GM23248 (cell line): ENCODE measurements around a stretch of chr10.

GRCh38 chr10:13483879-13484409 lies 44.9 kb downstream of the BEND7 start:
- RAMPAGE, long total RNA = no peak

DNA sequence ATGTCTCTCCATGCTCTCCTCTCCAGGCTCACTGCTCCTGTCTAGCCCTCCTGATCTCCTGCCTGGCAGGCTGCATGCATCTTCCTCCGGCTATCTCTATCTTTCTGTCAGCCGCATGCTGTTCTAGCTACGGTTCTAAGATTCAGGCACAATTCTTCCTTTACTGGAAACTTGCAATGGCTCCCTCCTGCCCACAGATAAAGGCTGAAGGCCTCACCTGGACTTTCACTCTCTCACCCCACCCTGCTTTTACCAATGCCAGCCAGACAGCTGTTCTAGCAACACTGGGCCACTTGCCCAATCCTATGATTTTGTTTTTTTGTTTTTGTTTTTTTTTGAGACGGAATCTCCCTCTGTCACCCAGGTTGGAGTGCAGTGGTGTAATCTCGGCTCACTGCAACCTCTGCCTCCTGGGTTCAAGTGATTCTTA lies 38.3 kb downstream of the BEND7 start:
- RAMPAGE, long total RNA = no peak

DNA sequence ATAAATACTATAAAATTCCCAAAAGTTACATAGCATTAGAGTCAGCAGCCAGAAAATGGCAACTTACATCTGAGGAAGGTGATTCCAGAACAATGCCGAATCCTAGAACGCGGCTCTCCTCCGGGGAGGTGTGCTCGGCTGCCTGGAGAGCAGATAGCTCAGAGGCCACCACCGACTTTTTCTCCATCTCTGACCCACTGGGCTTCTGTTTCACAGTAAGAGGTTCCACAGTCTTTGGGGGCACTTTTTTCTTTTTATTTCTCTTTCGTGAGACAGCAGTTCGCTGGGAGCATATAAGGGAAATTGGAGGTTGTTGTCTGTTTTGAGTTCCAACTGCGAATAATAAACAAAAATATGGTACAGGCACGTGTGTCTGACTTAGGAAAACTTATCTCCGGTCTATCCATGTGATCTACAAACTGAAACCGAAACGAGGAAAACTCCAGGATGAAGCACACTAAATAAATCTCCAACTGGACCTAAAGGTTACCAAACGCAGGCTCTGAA lies 36.2 kb downstream of the BEND7 start:
- RAMPAGE, long total RNA = no peak

DNA sequence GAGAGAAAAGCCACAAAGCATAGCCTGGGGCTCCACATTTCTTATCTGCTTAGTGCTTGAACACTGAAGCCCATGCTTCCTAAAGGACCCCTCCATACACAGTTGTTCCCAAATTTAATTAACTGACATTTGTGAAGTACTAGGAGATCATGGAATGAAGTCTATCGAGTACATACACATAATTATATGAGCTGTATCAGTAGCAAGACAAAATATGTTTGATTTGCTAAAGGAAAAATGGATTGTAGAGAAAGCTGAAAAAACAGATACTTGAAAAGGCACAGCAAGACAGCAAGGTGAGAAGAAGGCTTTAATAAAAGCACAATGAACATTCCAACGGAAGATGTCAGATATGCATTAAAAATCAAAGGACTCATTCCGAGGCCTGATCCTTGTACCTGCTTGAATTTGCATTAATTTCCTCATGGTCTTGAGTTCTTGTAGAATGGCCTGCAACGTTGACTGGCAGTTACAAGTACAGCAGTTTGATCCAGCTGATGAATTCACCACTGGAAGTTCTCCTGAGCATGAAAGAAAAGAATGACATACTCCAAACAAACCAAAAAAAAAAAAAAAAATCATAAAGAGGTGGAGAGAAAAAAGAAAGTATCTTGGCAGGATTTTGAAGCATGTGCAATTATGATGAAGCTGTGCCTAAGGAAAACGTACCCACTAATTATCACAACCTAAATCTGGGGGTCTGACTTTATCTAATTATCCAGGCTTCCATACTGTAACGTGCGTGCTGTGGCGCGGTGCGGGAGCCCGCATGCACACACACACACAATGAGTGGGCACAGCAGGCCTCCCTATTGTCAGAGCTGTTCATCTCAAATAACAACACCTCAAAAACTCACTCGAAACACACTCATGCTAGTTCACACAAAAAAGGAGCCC lies 32.2 kb downstream of the BEND7 start:
- RAMPAGE, long total RNA = no peak

GRCh38 chr10:13712727-13713519 lies 126.2 kb downstream of the PRPF18 start:
- RAMPAGE, long total RNA = no peak

DNA sequence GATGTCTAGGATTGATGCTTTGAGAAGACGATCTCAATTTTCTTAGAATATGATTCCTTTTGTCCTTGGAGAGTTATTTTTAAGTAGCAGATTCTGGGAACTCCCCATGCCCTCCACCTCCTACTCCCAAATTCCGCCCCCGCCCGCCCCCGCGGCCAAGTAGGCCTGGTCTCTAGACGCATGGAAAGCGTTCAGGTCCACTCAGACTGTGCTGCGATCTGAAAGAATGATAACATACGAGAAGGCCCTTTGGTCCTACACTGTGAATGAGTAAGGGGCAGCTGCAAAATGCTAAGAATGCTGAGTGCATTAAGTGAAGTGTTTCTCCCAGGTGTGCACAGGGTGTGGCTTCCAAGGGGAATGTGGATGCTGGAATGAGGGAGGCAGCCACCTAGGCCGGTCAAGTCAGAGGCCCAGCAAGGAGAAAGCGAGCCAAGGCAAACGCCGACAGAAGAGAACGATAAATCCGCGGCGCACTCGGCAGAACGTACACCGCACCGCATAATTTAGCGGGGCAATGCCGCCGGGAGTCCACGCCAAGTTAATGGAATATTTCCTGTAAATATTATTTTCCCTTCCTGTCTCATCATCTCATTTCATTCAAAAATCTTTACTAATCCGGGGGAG lies 142.3 kb downstream of the PRPF18 start:
- RAMPAGE, long total RNA = no peak

DNA sequence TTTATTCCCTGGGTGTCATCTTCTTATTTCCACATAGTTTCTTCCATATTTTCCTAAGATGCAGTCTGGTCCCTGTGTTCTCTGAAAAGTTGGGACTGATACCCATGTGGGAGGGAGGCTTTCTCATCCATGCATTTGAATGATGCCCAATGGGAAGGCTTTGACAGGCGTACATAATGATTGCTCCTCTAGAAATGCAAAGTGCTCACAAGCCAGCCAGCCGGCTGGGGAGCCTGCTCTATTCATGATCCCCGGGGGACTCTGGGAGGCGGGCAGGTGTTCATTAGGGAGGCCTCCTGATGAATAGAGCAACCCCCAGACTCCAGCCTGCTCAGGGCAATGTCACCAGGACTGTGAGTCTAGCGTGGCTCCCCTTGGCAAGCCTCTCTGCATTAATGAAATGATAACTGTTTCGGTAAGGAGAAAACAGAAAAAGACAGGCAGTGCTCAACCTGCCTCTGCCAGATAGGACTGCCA lies 236.3 kb downstream of the PRPF18 start:
- RAMPAGE, long total RNA = no peak

- RAMPAGE, long total RNA = no peak
Observed at GRCh38 chr10:13857359-13857920, 270.7 kb downstream of the PRPF18 start.

DNA sequence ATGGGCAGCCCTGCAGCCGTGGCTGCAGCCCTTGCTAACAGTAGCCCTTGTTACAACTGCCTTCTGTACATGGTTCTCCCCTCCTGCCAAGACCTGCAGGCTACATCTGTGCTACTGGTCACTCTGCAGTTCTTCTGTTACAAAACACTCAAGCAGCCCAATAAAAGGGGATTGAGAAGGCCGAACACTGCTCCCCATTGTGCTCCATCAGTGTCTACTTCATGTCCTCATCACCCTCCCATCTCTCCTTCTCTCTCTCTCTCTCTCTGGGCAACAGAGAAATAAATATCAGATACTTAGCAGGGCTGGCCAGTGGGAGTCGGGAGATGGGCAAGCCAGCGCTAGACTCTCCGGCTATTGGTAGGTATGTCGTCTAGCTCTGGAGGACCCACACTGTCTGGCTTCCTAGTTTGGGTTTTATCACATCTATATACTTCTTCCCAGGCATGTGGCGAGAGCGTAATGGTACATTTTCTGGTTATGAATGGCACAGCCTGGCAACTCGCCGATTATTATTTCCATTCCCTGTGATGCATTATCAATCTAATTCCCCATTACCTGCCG lies 299.0 kb downstream of the PRPF18 start:
- RAMPAGE, long total RNA = no peak

- RAMPAGE, long total RNA = no peak
Observed at GRCh38 chr10:14023944-14025405, 306.2 kb downstream of the FRMD4A start.

GRCh38 chr10:14185415-14186032 lies 145.2 kb downstream of the FRMD4A start:
- RAMPAGE, long total RNA = no peak

DNA sequence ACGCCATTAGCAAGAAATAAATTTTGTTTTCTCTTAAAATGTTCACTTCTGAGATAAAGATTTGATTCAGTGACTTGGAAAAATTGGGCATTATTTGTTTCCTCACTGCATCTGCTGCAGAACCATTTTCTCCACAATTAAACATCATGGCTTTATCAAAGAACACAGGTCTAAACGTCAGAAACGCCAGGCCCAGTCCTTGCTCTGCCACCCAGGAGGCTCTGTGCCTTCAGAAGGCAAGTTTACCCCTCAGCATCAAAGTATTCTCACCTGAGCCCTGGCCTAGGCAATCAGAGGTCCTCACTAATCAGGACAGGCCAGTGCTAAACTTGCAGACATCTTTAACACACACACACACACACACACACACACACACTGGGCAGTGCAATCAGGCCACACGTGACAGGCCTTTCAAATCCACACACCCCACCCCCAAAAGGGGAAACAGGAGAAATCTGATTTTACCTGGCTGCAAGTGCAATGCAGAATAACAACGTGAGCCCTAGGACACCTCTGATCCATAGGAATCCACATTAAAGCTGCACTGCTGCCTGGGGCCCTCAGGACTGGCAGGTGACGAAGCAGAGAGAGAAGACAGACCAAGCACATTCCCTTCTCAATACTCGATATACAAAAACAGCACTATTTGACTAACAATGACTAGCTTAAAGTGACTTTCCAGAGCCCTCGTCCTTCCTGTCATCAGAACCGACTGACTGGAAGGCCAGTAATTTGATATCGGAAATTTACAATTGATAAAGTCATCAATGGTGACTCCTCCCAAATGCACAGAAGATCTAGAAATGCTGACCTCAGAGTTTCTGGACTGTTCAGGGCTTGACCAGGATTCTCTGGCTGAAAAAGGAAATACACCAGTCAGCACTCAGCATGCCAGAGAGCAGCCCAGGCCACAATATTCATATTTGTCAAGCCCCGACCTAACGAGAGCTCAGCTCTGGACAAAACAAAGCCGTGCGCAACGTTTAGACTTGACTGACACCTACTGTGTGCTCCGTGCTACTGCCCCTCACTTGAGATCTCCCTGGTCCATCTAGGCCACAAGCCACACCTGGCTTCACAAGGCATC lies 218.8 kb downstream of the FAM107B start:
- RAMPAGE, long total RNA = no peak

- RAMPAGE, long total RNA = no peak
Observed at GRCh38 chr10:14587296-14588435, 187.0 kb downstream of the FAM107B start.

DNA sequence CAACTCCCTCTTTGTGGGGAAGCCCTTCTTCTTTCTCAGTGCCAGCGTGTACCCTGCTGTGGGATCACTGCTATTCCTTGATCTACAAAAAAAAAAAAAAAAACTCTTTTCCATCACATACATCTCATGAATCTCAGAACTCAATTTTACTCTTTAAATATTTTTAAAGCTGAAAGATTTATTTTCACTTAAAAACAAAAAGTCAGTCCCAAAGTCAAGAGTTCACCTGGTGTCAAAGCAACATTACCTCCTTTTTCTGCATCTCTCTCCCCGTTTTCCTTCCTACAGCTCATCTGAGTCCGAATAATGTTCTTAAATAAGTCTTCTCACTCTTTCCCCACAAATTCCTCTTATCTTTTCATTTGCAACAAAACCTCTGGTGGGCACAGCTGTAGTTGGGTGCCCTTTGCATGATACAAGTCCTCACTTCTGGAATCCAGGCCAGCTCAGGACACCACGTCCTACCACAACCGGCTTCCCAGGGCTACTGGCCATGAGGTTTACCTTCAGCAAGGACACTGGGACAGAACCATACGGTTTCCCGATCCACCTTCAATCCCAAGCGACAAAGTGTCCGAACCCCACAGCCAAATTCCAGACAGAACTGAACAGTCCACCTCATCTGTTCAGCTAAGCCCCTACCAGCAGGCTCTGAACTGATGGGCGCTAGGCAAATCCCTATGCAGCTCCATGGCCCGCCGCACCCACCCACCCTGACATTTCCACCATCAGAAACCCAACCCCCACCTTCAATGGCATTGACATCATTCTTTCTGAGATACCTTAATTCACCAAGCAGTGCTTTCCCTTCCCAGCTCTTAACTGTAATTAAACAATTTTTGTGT lies 174.7 kb downstream of the FAM107B start:
- RAMPAGE, long total RNA = no peak

DNA sequence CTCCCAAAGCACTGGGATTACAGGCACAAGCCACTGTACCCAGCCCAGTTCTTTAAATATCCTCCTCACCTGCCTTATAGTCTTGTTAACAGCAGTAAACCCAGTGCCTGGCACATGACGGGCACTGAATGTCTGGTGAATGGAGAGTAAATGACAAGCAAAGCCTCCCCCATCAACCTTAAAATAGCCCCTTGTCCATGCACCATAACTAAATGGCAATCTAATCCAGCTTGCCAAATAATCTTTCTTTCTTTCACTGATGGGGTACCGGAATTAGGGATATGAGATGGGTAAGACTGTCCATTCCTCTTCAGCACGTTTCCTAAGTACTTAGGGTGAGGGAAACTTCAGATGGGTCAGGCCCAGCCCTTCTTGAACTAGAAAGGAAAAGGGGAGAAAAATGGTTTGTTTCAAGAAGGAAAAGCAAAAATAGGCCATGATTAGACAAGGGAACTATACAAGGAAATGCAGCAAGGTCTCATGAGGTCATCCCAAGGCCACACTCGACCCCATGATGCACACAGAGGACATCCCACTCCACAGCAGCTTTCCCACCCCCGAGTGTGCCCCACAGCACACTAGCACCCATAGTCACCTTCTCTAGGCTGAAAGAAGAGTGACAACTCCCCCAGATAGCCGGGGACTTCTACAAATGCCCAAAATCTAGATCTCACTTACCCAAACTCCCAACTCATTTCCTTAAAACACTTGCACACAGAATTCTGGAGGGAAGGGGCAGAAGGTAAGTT lies 173.5 kb downstream of the FAM107B start:
- RAMPAGE, long total RNA = no peak

- RAMPAGE, long total RNA = no peak
Observed at GRCh38 chr10:14647906-14649040, 126.4 kb downstream of the FAM107B start.

DNA sequence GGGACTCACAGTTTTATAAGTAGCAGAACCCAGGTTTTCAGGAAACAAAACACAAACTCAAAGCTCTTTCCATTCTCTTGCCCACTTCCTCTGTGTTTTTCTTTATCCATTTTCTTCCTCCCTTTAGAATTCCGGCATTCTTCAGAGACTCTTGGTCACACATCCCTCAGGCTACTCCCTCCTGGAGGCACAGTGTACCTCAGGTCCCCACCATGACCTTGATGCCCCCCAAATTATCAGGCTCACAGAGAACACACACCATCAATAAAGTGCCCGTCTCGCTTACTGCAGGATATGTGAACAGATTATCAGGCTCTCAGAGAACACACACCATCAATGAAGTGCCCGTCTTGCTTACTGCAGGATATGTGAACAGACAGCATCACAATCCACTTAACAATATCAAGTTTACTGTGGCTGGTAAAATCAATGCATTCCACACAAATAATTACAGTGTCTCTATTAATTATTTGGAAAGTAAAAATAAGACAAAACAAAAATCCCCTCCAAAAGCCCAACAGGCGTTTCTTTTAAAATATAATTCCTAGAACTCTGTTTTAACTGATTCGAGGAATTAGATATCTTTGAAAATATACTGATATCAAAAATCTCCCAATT lies 77.5 kb upstream of the NMT2 start:
- RAMPAGE, long total RNA = no peak

- RAMPAGE, long total RNA = no peak
Observed at GRCh38 chr10:15385482-15386558, 14.7 kb upstream of the FAM171A1 start.

GRCh38 chr10:15439151-15440123 lies 68.3 kb upstream of the FAM171A1 start:
- RAMPAGE, long total RNA = no peak

DNA sequence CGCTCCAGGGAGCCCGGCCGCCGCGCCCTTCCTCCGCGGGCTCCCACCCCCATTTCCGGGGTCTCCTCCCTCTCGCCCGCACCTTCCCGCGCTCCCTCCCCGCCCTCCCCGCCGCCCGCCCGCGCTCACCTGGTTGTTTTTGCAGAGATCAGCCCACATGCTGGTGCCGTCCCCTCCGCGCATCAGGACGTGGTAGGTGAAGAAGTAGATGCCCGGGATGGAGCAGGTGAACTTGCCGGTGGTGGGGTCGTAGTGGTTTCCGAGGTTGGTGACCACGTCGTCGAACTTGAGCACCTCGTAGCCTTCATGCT lies 1.4 kb downstream of the C1QL3 start:
- RAMPAGE, long total RNA = no peak